ENCODE measurements around the gene INTU.

- PRO-cap, result no peak
These were observed 430.2 kb downstream of the SPRY1 start for GRCh38 chr4:123826758-123827246.

DNA sequence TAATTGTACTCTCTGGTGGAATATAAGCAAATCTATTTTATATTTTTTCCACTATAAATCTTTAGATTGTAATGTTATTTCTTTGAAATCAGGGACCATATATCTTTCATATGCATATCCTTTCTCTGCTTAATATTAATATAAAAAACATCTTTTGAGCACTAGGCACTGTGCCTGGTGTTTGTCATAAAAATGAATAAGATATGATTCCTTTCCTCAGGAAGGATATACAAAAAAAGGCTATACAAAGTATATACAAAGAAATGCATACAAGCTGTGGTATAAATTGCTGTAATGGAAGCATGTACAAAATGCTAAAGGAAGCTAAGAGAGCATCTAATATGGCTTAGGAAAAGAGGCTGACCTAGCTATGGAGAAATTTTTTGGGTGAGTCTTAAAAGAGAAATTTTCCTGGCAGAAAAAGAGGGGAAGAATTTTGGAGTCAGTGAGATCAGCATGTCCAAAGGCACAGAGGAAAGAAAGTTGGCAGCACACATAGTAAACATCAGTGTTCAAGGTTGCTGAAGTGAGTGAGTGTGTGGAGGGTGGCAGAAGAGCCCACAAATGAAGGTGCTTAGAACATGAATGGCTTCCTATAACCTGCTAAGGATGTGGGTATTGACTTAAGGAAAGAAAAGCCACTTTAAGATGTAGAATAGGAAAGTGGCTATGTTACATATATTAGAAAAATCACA is 500.0 kb downstream of the SPRY1 start:
- PRO-cap, result no peak

GRCh38 chr4:124083760-124084231 is 628.7 kb downstream of the ANKRD50 start:
- PRO-cap, result no peak

- PRO-cap, result no peak
These were observed 279.0 kb downstream of the ANKRD50 start for GRCh38 chr4:124433468-124433951.

DNA sequence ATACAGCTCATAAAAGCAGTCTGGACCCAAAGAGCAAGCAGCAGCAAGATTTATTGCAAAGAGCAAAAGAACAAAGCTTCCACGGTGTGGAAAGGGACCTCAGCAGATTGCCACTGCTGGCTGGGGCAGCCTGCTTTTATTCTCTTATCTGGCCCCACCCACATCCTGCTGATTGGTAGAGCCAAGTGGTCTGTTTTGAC is 85.7 kb upstream of the FAT4 start:
- PRO-cap, result no peak

- PRO-cap, result no peak
These were observed 361.4 kb downstream of the FAT4 start for GRCh38 chr4:125676161-125676604.

DNA sequence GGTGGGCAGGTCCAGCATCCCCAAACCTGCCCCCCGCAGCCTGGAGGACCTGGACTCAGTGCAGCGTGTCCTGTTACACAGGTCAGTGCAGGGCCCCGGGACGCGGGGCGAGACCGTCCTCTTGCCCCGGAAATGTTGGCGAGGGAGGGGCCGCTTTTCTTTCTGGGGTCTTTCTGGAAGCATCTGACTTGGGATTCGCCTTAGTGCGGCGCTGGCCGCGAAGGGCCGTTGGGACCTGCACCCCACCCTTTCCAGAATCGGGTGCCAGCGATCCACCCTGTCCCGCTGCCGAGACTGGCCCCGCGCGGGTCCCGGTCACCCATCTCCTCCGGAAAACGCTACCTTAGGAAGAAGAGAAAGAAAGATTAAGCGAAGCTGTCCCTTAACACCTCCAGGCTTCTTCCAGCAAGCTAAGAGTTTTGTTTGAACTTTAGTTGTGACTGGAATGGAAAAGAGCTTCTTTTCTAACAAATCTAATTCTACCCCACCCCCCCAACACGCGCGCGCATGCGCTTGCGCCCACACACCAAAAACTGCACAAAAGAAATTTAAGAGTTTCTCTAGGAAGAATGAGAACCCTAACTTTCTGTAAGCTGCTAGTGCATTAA is 9.2 kb upstream of the INTU start:
- PRO-cap, result no peak

DNA sequence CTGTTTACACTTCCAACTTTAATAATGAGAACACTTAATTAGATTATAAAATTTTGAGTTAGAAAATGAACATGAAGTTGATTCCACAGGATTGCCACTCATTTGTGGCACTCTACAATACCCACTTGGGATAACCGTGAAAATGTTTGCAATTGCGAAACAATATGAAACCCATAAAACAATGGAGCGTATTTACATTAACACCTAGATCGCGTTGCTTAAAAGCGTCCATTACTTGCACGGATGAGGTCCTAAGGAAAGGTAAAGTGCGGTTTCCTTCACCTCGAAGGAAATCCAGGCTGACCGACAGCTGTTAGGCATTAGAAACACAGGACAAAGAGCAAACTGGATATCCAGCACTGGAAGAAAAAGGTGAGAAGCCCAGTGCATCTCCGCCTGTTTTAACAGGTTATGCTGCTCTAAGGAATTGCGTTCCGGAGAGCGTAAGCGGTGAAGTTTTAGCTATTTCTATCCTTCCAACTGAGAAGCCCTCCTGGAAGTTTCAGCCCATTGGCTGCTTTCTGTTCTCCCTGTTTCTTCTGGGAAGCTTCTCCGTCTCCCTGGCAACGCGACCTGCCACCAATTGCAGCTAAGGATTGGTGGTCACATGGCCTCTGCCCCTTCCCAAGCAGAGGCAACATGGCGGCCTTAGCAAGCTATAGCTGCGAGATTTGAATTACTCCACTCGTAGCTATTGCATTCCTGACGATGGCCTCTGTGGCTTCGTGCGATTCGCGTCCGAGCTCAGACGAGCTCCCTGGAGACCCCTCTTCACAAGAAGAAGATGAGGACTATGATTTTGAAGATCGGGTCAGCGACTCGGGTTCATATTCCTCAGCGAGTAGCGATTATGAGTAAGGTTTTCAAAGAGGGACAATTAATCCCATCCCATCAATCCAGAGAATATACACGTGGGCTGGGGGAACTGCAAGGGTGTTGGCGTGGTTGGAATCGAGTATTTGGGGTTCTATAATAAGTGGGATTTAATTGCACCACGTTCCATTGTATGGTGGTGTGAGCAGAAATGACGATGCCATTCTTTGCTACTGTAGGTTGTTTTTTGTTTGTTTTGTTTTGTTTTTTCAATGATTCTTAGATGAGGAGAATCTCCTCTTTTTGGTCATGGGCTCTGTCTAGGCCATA is at the start of gene INTU:
TSS of gene INTU (plus strand) at position 631 of the 1,143 bp plus-strand sequence.
- PRO-cap, result bidirectional peak, plus-strand start at position 694 of the sequence, minus-strand start at position 342 of the sequence; bidirectional peak, plus-strand start at position 1,000 of the sequence, minus-strand start at position 856 of the sequence

DNA sequence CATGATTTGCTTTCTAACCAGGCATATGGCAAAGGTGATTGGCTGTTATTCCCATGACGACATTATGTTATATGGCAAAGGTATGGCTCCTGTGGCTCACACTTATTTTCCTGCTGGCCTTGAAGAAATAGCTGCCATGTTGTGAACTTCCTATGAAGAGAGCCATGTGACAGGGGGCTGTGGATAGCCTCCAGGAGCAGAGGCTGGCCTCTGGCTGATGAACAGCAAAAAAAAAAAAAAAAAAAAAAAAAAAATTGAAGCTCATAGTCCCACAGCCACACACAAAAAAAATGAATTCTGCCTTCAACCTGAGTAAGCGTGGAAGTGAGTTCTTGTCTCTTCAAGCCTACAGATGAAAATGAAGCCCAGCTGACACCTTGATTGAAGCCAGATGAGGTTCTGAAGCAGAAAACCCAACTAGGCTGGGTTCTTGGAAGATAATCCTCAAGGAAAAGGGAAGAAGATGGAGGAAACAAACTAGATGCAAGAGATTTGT is 8.4 kb downstream of the ABHD18 start:
- PRO-cap, result no peak

DNA sequence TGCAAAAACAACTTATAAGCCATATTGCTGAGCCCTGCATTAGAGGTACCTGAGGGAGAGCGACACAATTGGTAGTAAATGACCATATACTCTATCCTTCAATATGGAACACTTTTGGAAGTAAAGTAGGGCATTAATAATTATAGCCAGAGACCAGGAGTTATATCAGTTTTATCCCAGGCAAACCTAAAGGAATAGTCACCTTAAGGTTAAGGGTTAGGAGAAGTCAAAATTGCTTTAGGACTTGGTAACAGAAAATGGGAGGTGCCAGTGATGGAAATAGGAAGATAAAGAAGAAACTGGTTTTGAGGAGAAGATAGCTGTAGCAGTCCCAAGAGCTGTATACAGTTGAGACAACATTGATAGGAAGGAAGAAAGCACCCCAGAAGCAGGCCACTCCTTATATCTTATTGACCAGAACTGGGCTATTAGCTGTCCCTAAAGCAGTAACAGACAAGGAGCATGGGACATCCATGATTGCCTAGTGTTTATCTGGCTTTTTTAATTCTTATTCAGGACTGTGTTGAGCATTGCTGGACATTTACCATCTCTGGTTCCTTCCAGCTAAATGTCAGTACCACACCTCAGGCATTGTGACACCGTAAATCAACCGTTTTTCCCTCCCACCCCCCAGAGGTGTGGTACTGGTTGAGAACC is 1.9 kb upstream of the PGRMC2 start:
- PRO-cap, result no peak

GRCh38 chr4:128584234-128584860 is 225.2 kb upstream of the JADE1 start:
- PRO-cap, result no peak

GRCh38 chr4:128642891-128643249 is 166.6 kb upstream of the JADE1 start:
- PRO-cap, result no peak

DNA sequence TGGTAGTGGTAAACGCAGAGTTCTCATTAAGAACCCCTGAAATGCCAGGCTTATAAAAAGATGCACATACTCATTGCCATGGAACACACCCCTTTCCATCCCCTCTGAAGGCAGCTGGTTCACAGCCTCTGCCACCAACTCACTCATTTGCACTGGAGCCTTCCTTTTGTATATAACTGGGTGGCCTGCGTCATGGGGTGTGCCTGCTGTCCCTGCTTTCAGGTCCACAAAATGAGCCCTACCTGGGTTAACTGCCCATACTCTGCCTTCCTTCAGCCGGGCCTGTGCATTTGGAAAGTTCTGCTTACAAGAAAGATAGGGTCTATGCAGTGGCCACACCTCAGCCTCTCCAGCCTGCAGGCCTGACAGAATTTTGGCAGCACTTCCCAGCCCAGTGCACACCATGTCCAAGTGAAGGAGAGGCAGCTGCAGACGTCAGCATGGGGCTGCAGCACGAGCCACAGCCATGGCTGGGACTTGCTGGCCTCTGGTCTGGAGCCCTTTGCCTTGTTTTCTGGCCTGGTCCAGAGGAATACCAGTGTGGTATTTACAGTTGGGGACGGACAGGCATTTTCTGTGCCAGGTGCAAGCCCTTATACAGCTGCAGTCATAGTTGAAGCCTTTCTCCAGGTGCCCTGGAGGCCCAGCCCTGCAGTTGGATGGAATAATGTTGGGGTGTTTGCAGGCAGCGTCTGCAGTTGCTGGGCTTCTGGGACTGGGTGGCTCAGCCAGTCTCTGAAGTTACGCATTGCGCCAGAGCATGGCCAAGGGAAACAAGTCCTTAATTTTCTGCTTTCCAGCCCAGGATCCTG is 26.0 kb downstream of the JADE1 start:
- PRO-cap, result no peak

DNA sequence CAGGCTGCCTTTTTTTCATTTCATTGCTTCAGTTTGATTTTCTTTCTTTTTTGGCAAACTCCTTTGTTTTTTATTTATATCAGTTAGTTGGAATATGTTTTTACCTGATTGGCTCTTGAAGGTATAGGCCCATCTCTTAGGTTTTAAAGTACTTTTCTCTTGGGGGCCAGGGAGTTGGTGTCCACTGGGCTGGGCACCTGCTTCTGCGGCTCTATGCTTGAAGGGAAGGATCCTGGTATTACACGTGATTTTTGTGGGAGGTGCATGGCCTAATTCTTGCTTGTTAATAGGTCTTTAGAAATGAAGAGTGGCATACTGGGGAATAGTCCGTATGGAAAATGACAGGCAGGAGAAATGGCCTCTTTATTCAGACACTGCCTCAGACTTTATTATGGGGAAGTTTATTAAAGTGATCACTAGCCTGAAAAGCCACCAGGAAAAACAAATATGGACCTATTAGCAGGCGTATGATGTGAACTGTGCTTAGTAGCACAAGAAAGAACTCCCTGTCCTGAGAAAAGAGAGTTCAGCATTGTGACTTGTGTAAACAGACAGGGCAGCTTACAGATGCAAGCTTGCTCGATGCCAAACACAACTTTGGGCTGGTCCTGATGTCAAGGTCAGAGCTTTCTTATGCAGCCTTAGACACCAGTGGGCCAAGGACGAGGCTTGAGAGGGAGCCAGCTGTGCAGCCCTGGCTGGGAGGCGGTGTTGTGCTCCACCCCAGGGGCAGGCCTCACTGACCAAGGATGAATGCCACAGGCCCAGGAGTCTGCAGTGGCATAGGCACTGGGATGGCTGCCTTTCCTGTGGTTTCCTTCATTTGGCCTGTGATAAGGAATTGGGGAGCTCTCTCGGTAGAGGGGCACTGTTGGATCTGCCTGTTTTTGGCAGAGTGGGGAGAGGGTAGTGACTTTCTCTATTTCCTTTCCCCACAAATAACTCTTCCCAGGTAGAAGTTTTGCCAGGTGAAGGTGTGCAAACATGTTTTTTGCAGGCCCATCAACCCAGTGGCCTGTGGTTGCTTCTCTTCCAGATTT is 35.3 kb downstream of the JADE1 start:
- PRO-cap, result no peak

GRCh38 chr4:128847121-128847768 is 37.7 kb downstream of the JADE1 start:
- PRO-cap, result no peak

- PRO-cap, result no peak
These were observed 22.3 kb downstream of the SCLT1 start for GRCh38 chr4:129070643-129071898.

DNA sequence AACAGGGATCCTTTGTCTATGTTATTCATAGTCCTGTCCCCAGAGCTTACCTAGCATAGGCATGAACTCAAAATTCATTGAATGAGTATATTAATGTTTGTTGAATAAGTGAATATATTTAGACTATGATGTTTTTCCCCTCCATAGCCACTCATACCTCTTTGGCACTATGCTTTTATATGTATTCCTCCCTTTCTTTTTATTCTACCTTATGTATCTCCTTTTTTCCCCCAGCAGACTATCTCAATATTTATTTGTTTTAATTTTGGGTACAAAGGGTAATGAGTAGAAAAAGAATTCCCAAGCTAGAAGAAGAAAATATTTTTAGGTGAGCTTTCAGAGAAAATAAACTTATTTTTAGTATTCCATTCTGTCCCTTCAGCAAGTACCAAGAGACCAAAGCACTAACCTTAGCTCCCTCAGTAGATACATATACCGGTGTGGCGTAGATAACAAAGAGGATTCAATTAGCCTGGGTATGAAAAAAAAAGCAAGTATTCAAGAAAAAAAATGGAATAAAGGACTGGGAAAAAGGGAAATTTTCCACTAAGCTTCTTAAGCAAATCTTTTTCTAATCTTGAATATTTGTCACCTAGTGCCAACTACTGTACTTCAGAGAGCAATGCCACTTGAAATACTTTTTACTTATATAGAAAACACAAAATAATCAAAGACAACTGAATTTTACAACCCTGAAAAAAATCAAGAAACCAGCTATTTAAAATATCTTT is 17.0 kb downstream of the SCLT1 start:
- PRO-cap, result no peak

GRCh38 chr4:131729670-131730237 is 1419.3 kb upstream of the PCDH10 start:
- PRO-cap, result no peak

GRCh38 chr4:131975789-131976493 is 1173.2 kb upstream of the PCDH10 start:
- PRO-cap, result no peak

DNA sequence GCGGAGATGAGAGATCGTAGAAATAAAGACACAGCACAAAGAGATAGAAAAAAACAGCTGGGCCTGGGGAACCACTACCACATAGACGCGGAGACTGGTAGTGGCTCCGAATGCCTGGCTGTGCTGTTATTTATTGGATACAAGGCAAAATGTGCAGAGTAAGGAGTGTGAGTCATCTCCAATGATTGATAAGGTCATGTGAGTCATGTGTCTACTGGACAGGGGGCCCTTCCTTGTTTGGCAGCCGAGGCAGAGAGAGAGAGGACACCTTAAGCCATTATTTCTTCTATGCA is 921.8 kb upstream of the PCDH10 start:
- PRO-cap, result no peak

All from progenitor cell of endocrine pancreas (in vitro differentiated cells).